ENCODE data around the genes NUP35 and ZNF804A.

DNA sequence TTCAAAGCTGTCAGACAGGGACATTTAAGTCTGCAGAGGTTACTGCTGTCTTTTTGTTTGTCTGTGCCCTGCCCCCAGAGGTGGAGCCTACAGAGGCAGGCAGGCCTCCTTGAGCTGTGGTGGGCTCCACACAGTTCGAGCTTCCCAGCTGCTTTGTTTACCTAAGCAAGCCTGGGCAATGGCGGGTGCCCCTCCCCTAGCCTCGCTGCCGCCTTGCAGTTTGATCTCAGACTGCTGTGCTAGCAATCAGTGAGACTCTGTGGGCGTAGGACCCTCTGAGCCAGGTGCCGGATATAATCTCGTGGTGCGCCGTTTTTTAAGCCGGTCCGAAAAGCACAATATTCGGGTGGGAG lies 44.9 kb downstream of the PPP1R1C start:
- PRO-cap: no peak
CAGE:
- cytosol, long polyA minus RNA: no peak
- cytosol, long polyA plus RNA: no peak
- long polyA plus RNA: no peak
- nucleus, long polyA minus RNA: no peak
- nucleus, long polyA plus RNA: no peak

DNA sequence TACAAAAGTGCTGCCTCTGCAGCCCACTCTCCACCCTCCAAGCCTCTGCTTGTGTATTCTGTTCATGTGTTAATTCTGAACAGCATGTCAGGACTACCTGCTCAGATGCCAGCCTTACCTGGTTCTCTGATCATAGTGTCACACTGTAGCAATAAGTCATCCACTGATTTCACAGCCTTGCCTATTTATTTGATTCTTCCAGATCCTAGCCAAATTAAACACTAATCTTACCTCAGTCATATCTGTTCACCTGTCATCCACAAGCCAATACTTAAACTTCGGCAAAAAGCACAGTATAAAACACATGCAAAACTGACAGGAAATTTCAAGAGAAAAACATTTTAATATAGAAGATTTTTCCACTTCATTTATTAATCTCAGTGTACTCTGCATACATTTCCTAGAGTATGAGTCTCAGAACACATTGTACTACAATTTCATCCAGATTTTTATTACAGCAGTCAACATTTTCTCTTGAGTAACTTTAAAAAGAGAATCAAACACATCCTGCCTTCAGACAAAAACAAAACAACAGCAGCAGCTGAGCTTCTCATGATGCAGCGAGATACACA lies 64.9 kb downstream of the PPP1R1C start:
- PRO-cap: no peak
CAGE:
- cytosol, long polyA minus RNA: no peak
- cytosol, long polyA plus RNA: no peak
- long polyA plus RNA: no peak
- nucleus, long polyA minus RNA: no peak
- nucleus, long polyA plus RNA: no peak

GRCh38 chr2:182422801-182423309 lies 4.0 kb downstream of the PDE1A start:
- PRO-cap: no peak
CAGE:
- cytosol, long polyA minus RNA: no peak
- cytosol, long polyA plus RNA: no peak
- long polyA plus RNA: no peak
- nucleus, long polyA minus RNA: no peak
- nucleus, long polyA plus RNA: no peak

GRCh38 chr2:182912825-182913233 lies 46.4 kb upstream of the FRZB start:
- PRO-cap: no peak
CAGE:
- cytosol, long polyA minus RNA: no peak
- cytosol, long polyA plus RNA: no peak
- long polyA plus RNA: no peak
- nucleus, long polyA minus RNA: no peak
- nucleus, long polyA plus RNA: no peak

- PRO-cap: no peak
CAGE:
- cytosol, long polyA minus RNA: no peak
- cytosol, long polyA plus RNA: no peak
- long polyA plus RNA: no peak
- nucleus, long polyA minus RNA: no peak
- nucleus, long polyA plus RNA: no peak
Observed at GRCh38 chr2:183005384-183006259, 32.6 kb downstream of the NCKAP1 start.

GRCh38 chr2:183056816-183057388 lies 18.6 kb upstream of the NCKAP1 start:
- PRO-cap: no peak
CAGE:
- cytosol, long polyA minus RNA: no peak
- cytosol, long polyA plus RNA: no peak
- long polyA plus RNA: no peak
- nucleus, long polyA minus RNA: no peak
- nucleus, long polyA plus RNA: no peak

DNA sequence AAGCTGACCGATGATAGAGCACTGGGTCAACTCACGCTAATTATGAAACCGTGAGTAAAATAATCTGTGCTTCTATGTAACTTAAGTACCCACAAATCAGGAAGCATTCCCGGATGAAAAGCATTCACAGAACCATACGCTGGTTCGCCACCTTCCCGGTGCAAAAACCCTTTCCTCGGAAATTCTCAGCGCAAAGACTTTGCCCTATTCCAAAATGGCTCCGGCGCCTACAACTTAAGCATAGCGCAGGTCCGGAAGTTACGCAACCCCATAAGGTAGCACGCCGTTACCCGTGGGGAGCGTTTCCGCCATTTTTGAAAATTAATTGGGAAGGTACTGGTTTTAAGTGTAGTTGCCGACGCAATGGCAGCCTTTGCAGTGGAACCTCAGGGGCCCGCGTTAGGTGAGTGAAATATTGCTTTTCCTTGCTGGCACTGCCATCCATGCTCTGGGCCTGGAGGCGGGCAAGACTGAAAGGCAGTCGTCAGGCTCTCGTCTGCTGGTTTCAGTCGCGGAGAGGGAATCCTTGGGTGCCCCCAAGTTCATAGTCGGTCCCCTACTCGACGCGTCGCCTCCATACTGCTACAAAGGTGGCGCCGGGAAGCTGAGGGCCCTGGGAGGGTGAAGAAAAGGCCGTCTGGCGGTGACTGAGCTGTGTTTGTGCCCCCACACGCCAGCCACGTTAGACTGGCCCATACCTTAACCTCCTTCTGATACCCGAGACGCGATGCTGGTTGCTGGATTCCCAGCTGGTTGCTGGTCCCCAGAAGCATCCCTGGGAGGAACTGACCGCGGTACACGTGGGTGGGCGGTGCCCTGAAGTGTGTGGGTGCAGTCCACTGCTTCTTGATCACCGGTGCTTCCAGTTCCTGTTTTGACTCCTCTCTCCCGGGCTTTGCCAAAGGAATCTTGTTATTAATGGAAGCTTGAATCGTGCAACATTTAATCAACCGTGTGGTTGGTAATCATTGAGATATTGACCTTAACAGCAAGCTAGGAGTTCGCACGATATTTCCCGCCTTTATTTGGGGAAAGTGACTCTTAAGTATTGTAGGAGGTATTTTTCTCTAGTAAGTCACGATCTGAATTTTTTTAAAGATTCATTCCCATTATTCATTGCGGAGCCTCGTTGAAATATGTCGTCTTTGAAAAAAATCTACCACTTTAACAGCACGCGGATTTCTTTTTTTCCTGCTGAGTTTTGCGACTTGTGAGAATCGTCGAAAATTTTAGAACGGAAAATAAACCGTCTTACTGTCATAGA lies at the start of gene NUP35:
TSS of gene NUP35 (plus strand) at position 349 of the 1,264 bp plus-strand sequence.
- PRO-cap: bidirectional peak, plus-strand start at position 349 of the sequence, minus-strand start at position 161 of the sequence; bidirectional peak, plus-strand start at position 837 of the sequence, minus-strand start at position 712 of the sequence
CAGE:
- cytosol, long polyA minus RNA: start-site peak on the plus strand centred at position 298 of the sequence, 11 bp wide, 38 reads
- cytosol, long polyA plus RNA: start-site peak on the plus strand centred at position 331 of the sequence, 50 bp wide, 252 and 336 reads in 2 replicates
- long polyA plus RNA: start-site peak on the plus strand centred at position 321 of the sequence, 64 bp wide, 450 and 558 reads in 2 replicates
- nucleus, long polyA minus RNA: start-site peak on the plus strand centred at position 323 of the sequence, 57 bp wide, 782 reads
- nucleus, long polyA plus RNA: start-site peak on the plus strand centred at position 324 of the sequence, 58 bp wide, 298 and 236 reads in 2 replicates

GRCh38 chr2:184242189-184242462 lies 356.2 kb upstream of the ZNF804A start:
- PRO-cap: no peak
CAGE:
- cytosol, long polyA minus RNA: no peak
- cytosol, long polyA plus RNA: no peak
- long polyA plus RNA: no peak
- nucleus, long polyA minus RNA: no peak
- nucleus, long polyA plus RNA: no peak

GRCh38 chr2:184598039-184599156 lies at the start of gene ZNF804A:
TSS of gene ZNF804A (plus strand) at chr2:184598529.
- PRO-cap: bidirectional peak, plus-strand start at chr2:184598529, minus-strand start at chr2:184598269; bidirectional peak, plus-strand start at chr2:184598715, minus-strand start at chr2:184598637
CAGE:
- cytosol, long polyA minus RNA: no peak
- cytosol, long polyA plus RNA: no peak
- long polyA plus RNA: no peak
- nucleus, long polyA minus RNA: start-site peak on the plus strand at chr2:184598522-184598529, 89 reads
- nucleus, long polyA plus RNA: no peak

- PRO-cap: no peak
CAGE:
- cytosol, long polyA minus RNA: no peak
- cytosol, long polyA plus RNA: no peak
- long polyA plus RNA: no peak
- nucleus, long polyA minus RNA: no peak
- nucleus, long polyA plus RNA: no peak
Observed at GRCh38 chr2:186406663-186407064, 79.4 kb upstream of the ZC3H15 start.

GRCh38 chr2:186590670-186591863 lies 1.2 kb downstream of the ITGAV start:
- PRO-cap: bidirectional peak, plus-strand start at chr2:186591261, minus-strand start at chr2:186590932; unidirectional peak, minus-strand start at chr2:186591615
CAGE:
- cytosol, long polyA minus RNA: no peak
- cytosol, long polyA plus RNA: no peak
- long polyA plus RNA: no peak
- nucleus, long polyA minus RNA: no peak
- nucleus, long polyA plus RNA: no peak

- PRO-cap: no peak
CAGE:
- cytosol, long polyA minus RNA: no peak
- cytosol, long polyA plus RNA: no peak
- long polyA plus RNA: no peak
- nucleus, long polyA minus RNA: no peak
- nucleus, long polyA plus RNA: no peak
Observed at GRCh38 chr2:186630461-186631198, 40.8 kb downstream of the ITGAV start.

DNA sequence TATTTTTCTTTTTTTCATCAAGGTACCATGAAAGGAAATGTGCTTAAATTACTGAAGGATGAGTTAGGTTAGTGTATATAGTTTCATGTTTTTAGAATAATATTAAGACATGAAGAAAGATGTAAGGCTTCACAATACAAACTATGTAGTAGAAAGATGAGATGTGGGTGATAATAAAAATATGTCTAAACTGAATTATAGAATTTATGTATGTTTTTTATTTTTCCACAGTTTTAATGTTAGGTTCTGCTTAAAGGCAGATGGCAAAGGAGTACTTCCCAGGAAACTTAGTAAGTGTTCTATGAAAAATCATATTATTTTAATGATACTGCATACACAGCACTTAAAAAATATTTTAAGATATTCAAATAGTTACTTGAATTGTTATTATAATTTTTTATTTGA lies 39.4 kb upstream of the FAM171B start:
- PRO-cap: no peak
CAGE:
- cytosol, long polyA minus RNA: start-site peak on the plus strand centred at position 239 of the sequence, 8 bp wide, 25 reads
- cytosol, long polyA plus RNA: no peak
- long polyA plus RNA: no peak
- nucleus, long polyA minus RNA: no peak
- nucleus, long polyA plus RNA: no peak

GRCh38 chr2:187532469-187533365 lies 21.5 kb downstream of the TFPI start:
- PRO-cap: no peak
CAGE:
- cytosol, long polyA minus RNA: no peak
- cytosol, long polyA plus RNA: no peak
- long polyA plus RNA: no peak
- nucleus, long polyA minus RNA: no peak
- nucleus, long polyA plus RNA: no peak

DNA sequence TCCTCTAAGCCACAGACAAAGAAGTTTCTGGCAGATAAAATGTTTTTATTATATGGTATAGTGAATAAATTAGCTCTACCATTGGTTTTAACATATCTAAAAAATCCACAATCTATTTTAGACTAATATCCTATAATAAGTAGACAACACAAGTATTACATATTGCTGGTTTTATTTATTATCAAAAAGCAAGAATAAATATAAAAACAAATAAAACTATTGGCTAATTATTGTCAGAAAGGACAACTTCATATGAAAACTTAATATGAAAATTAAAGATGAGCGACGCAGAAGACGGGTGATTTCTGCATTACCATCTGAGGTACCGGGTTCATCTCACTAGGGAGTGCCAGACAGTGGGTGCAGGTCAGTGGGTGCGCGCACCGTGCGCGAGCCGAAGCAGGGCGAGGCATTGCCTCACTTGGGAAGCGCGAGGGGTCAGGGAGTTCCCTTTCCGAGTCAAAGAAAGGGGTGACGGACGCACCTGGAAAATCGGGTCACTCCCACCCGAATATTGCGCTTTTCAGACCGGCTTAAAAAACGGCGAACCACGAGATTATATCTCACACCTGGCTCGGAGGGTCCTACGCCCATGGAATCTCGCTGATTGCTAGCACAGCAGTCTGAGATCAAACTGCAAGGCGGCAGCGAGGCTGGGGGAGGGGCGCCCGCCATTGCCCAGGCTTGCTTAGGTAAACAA lies 168.2 kb upstream of the GULP1 start:
- PRO-cap: no peak
CAGE:
- cytosol, long polyA minus RNA: no peak
- cytosol, long polyA plus RNA: no peak
- long polyA plus RNA: no peak
- nucleus, long polyA minus RNA: no peak
- nucleus, long polyA plus RNA: no peak

- PRO-cap: bidirectional peak, plus-strand start at chr2:188292826, minus-strand start at chr2:188292647
CAGE:
- cytosol, long polyA minus RNA: start-site peak on the plus strand at chr2:188292825-188292833, 25 reads
- cytosol, long polyA plus RNA: start-site peak on the plus strand at chr2:188292819-188292833, 37 and 70 reads in 2 replicates
- long polyA plus RNA: start-site peak on the plus strand at chr2:188292762-188292853, 132 and 57 reads in 2 replicates
- nucleus, long polyA minus RNA: start-site peak on the minus strand at chr2:188293001-188293007, 30 reads
- nucleus, long polyA plus RNA: start-site peak on the plus strand at chr2:188292756-188292833, 110 and 119 reads in 2 replicates
Observed at GRCh38 chr2:188292305-188293332, 945 bp downstream of the GULP1 start.

GRCh38 chr2:188298701-188299669 lies 7.3 kb downstream of the GULP1 start:
- PRO-cap: no peak
CAGE:
- cytosol, long polyA minus RNA: no peak
- cytosol, long polyA plus RNA: no peak
- long polyA plus RNA: no peak
- nucleus, long polyA minus RNA: no peak
- nucleus, long polyA plus RNA: no peak

DNA sequence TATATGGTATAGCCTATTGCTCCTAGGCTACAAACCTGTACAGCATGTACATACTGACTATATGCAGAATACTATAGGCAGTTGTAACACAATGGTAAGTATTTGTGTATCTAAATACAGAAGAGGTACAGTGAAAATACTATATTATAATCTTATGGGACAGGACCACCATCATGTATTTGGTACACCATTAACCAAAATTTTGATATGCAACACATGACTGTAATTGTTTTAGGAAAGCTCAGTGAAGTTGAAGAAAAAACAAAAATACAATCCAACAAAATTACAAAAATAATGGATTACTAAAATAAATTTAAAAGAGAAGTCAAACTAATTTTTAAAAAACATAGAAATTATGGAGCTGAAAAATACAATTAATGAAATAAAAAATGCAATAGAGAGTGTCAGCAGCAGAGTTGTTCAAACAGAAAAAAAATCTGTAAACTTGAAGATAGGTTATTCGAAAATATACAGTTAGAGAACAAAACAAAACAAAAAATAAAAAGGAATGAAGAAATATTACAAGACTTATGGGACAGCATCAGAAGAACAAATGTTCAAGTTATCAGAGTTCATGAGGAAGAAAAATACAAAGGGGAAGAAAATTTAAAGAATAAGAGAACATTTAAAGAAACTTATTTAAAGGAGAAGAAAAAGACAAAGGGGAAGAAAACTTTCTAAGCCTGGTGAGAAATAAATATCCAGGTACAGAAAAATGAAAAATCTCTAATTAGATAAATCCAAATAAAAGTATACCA lies 114.7 kb downstream of the GULP1 start:
- PRO-cap: no peak
CAGE:
- cytosol, long polyA minus RNA: no peak
- cytosol, long polyA plus RNA: no peak
- long polyA plus RNA: no peak
- nucleus, long polyA minus RNA: no peak
- nucleus, long polyA plus RNA: start-site peak on the plus strand centred at position 303 of the sequence, 292 bp wide, 27 and 21 reads in 2 replicates

DNA sequence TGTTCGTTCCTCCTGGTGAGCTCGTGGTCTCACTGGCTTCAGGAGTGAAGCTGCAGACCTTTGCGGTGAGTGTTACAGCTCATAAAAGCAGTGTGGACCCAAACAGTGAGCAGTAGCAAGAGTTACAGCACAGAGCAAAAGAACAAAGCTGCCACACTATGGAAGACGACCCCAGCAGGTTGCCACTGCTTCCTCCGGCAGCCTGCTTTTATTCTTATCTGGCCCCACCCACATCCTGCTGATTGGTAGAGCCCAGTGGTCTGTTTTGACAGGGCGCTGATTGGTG lies 314.1 kb downstream of the GULP1 start:
- PRO-cap: no peak
CAGE:
- cytosol, long polyA minus RNA: no peak
- cytosol, long polyA plus RNA: no peak
- long polyA plus RNA: no peak
- nucleus, long polyA minus RNA: no peak
- nucleus, long polyA plus RNA: no peak

GRCh38 chr2:189085522-189086044 lies 94.0 kb downstream of the COL5A2 start:
- PRO-cap: no peak
CAGE:
- cytosol, long polyA minus RNA: no peak
- cytosol, long polyA plus RNA: no peak
- long polyA plus RNA: no peak
- nucleus, long polyA minus RNA: no peak
- nucleus, long polyA plus RNA: no peak

Data from endothelial cell of umbilical vein (primary cell).